Placental pericyte (primary cell): ENCODE data around the genes METTL8, HAT1 and DLX1.

DNA sequence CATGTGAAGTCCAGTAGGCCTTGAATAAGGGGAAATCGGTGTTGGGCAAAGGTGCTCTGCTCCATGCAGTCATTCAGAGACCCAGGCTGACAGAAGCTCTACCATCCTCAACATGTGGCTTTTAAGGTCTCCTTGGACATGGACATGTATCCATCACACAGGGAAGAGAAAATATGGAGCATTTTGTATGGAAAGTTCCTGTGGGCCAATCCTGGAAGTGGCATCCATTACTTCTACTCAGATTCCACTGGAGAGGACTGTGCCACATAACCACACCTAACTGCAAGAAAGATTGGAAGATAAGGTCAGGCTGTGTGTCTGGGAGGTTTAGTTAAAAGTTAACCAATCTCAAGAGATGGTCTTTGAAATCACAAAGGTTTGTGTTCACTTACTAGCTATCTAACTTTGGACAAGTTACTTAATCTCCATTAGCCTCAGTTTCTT lies 3.8 kb upstream of the ABCB11 start:
- CAGE, long polyA plus RNA: no peak

- CAGE, long polyA plus RNA: no peak
Measured at GRCh38 chr2:169083028-169083448, 13.7 kb downstream of the DHRS9 start.

- CAGE, long polyA plus RNA: no peak
Measured at GRCh38 chr2:169585409-169585656, 1.2 kb downstream of the PPIG start.

GRCh38 chr2:169824112-169824745 lies 476 bp downstream of the METTL5 start:
- CAGE, long polyA plus RNA: no peak

GRCh38 chr2:169827597-169828321 lies 505 bp downstream of the UBR3 start:
- CAGE, long polyA plus RNA: no peak

- CAGE, long polyA plus RNA: no peak
Measured at GRCh38 chr2:169896483-169896845, 69.2 kb downstream of the UBR3 start.

- CAGE, long polyA plus RNA: no peak
Measured at GRCh38 chr2:170013872-170014179, 164.1 kb upstream of the MYO3B start.

DNA sequence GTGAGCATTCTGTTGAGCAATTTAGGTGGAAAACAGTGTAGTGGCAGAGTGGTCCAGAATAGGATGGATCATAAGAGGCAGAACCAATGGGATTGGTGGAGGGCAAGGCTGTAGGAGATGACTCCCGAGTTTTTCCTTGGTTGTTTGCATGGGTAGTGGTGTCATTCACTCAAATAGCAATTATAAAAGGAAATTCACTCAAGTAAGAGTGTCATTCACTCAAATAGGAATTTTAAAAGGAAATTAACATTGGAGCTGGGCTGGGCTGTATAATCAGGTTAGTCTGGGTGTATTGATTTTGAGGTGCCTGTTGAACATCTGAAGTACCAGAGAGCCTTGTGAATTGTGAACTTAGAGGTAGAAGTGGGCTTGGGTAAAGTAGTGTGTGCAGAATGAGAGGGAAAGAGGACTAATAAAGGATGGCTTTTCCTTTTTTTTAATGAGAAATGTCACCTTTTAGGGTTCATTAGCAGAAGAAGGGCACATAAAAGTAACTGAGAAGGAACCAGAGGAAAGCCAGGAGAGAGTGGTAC lies 152.2 kb upstream of the MYO3B start:
- CAGE, long polyA plus RNA: no peak

DNA sequence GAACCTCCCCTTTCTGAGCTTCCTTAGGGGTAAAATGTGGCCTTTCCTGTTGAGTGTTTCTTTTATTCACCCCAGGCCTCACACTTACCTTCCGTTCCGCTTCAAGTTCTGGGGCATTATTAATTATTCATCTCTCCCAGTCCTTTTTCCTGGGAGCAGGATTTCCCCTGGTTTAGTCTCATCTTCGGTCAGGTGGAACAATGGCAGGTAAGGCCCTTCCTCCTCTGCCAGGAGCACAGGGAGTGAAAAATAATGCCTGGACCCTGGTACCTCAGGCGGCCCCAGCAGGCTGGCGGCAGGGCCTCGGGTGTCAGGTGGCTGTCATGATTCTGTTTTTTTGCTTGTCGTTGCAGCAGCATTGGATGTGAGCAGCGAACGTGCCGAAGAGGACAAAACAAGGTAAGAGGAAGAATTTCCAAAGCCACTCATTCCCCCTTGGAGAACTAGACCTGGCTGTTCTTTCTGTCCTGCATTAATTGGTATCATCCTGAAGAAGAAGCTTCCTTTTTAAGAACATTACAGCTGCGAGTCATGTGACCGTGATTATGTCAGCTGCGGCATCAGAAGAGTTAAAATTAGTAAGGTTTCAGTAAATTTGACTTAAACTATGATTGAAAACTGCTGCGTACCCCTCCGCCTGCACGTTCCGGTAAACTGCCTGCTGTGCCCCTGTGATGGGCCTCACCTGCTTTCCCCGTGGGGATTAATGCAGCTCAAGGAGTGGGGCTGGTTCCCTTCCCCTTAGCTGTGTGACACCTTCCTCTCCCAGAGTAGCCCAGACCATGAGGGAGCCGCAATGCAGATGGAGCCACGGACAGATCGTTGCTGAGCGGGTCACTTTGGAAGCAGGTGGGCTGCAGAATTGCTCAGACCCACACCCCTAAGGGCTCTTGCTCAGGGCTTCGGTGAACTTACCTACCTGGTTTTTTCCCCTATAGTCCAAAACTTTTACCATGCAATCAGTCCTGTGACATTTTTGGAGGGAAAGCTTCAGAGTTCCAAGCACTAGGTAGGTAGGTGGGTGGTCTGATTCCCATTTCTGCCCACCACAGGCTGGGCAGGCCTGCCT lies 36.2 kb upstream of the MYO3B start:
- CAGE, long polyA plus RNA: no peak

- CAGE, long polyA plus RNA: no peak
Measured at GRCh38 chr2:170947991-170948248, 18.9 kb downstream of the GORASP2 start.

- CAGE, long polyA plus RNA: no peak
Measured at GRCh38 chr2:170972849-170973228, 43.8 kb downstream of the GORASP2 start.

GRCh38 chr2:170973272-170973606 lies 44.2 kb downstream of the GORASP2 start:
- CAGE, long polyA plus RNA: no peak

DNA sequence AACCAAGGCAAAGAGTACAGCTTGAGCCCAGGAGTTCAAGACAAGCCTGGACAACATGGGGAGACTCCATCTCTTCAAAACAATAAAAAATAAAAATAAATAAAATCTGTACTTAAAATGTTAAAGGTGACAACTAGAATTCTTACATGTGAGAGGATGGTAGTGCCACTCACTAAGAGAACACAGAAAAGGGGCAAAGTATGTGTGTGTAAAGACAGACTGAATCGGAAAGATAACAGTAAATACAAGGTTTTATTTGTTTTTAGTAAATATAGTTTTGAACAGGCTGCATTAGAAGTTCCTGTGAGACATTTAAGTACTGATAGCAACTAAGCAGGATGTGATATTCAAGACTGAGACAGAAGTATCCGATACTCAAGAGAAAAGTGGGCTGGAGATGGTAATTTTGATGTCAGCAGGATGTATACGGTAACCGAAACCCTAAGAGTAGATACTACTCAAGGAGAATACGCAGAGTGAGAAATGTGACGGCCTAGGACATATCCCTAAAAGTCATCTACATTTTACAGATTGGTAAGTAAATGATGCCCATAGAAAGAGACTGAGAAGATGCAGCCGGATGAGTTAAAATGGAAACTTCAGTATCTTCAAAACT lies 115.2 kb downstream of the GORASP2 start:
- CAGE, long polyA plus RNA: no peak

GRCh38 chr2:171321066-171321717 lies 112.6 kb downstream of the METTL8 start:
- CAGE, long polyA plus RNA: no peak

DNA sequence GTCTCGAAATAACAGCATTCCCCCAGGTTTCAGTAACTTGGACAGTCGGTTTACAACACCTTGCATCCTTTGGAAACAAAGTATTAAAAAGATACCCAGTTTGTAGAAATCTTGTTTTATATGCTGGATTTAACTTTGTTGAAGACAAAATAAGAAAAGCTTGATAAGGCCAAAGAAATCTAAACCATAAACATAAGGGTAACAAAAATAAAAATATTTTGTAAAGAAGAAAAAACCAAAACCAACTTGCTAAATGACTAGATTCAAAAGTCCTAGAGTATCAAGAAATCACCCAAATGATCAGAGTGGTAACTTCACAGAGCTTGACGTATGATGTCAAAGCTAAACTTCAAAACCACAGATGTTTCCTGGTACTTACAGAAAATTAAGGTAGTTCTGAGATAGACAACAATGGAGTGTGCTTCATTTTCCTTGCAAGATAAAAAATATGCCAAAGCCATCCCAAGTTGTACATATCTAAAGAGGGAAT lies 107.7 kb downstream of the METTL8 start:
- CAGE, long polyA plus RNA: no peak

GRCh38 chr2:171432882-171433630 lies 734 bp downstream of the METTL8 start:
- CAGE, long polyA plus RNA: no peak

GRCh38 chr2:171433631-171434400 lies at the start of gene METTL8:
Gene METTL8, minus strand, starts transcription at chr2:171433990.
- CAGE, long polyA plus RNA: no peak

DNA sequence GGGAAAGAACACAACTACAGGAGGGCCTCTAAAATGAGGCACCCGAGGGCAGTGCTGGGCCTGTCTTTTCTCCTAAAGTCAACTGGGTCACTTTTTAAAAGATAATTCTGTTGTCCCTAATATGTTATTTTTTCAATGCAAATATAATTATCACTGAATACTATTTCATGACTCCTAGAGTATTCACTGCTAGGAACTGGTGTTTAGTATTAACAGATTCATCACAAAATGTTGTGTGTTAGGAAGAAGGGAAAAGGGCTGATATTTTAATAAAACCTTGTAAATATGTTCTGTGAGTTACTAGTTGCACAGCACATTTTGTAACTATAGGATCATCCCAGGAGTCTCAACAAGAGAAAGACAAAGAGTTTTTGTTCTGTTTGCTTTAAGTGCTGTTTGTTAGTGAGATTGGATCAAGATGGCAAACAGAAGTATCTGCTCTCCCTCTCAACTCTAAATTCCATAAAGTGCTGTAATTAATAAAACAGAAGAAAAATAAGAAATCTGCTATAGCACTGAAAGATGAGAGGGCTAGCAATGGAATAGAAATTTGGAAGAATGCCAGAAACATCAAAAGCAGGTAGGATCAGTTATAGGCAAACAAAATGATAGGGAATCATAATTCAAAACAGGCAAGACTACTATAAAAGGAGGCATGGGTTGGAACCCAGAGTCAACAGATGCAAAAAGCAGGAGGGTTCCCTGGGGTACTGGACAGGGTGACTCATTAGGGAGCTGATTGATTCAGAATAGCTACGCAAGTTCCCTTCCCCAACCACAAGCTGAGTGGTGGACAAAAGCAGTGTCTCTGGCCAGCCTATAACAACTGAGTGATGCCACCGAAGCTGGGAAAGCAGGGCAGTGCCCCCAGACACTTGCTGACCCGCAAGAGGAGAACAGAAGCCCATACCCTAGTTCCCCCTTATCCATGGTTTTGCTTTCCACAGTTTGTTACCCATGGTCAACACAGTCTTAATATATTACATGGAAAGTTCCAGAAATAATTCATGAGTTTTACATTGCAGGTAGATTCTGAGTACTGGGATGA lies 75.7 kb downstream of the DYNC1I2 start:
- CAGE, long polyA plus RNA: no peak

- CAGE, long polyA plus RNA: no peak
Measured at GRCh38 chr2:171922087-171923144, at the start of gene HAT1. Gene HAT1, plus strand, starts transcription at chr2:171922461.

DNA sequence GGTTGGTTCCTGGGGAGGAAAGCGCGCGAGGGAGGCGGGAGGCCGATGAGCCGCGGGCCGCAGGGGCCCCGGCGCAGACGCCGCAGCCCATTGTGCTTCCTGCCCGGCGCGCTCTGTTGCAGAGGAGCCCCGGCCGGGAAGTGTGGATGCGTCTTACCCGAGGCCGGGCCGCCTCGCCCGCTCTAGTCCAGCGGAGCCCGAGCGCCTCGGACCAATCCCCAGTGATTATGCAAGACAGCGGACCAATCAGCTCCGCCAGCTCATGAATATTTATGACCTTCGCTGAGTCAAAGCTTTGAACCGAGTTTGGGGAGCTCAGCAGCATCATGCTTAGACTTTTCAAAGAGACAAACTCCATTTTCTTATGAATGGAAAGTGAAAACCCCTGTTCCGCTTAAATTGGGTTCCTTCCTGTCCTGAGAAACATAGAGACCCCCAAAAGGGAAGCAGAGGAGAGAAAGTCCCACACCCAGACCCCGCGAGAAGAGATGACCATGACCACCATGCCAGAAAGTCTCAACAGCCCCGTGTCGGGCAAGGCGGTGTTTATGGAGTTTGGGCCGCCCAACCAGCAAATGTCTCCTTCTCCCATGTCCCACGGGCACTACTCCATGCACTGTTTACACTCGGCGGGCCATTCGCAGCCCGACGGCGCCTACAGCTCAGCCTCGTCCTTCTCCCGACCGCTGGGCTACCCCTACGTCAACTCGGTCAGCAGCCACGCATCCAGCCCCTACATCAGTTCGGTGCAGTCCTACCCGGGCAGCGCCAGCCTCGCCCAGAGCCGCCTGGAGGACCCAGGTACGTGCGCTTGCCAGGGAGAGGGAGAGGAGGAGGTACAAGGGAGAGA lies at the start of gene DLX1:
Gene DLX1, plus strand, starts transcription at position 318 of the 850 bp plus-strand sequence.
- CAGE, long polyA plus RNA: no peak